Adrenal gland (tissue), 7 donors: Measurements from ENCODE around the gene AGTR1.

GRCh38 chr3:147406630-147407125 lies 335 bp upstream of the ZIC4 start:
- PRO-cap, 3 experiments, result no peak in any of the 3 experiments
- RAMPAGE, long total RNA, 4 experiments, result no peak in any of the 4 experiments
- RRBS, result no CpG with 5 or more reads among the region's 11 CpGs

DNA sequence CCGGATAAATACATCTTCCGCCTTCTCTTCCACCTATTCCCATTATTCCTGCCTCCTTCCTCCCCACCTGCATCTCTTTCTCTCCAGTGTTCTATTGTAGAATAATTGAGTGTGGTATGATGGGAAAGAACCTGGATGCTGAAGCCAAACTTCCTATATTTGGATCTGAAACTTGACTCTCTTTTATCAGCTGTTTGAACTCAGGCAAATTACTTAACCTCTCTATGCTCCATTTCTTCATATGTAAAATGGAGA lies 323.1 kb downstream of the ZIC1 start:
- PRO-cap, 3 experiments, result no peak in any of the 3 experiments
- RAMPAGE, long total RNA, 4 experiments, result no peak in any of the 4 experiments
- RRBS, result no CpG with 5 or more reads among the region's 2 CpGs

DNA sequence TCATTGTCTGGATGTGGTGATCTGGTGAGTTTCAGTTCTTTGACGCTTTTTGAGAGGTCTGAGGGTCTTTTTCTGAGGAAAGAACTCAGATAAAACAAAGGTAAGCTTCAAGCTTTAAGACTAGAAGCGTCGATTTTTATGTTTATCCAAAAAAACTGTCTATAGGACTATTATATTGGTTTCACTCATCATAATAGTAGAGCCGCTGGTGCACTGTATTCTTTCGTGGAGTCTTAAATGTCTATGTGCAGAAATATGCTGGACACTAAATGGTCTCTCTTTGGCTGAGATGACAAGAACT lies 481.2 kb upstream of the AGTR1 start:
- PRO-cap, 3 experiments, result peak in 2 of 3 experiments; most common plus-strand start position 198 of the sequence (in 2)
- RAMPAGE, long total RNA, 4 experiments, result no peak in any of the 4 experiments
- RRBS, result no CpG with 5 or more reads among the region's 5 CpGs

DNA sequence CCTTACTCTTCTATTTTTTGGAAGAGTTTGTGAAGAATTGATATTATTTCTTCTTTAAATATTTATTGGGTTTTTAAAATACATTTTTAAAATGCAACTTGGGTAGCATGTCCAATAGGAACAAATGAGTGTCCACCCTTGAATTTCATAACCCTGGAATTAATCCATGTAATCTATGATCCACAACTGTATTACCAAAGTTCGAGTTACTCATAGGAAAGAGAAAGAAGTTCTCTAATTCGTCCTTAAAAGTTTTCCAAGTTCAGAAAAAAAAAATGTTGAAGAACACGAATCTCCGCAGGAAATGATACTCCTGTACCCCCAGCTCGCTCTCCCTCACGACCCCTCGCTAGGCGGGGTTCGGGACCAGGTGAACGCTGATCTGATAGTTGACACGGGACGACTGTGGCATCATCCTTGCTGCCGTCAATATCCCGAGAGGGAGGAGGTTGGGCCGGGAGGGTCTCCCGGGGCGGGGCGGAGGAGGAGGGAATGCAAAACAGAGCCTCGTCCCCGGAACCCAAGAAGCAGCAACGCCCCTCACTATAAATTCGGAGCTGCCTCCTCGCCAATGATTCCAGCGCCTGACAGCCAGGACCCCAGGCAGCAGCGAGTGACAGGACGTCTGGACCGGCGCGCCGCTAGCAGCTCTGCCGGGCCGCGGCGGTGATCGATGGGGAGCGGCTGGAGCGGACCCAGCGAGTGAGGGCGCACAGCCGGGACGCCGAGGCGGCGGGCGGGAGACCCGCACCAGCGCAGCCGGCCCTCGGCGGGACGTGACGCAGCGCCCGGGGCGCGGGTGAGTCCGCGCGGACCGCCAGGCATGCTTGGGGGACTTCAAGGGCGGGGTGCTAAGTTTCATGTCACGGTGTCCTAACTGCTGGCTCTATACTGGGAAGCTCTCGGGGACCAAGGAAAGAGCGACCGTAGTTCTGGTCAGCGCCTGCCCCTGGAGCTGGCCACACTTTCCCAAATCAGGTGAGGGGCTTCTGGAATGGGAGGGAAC lies at the start of gene AGTR1:
TSS of gene AGTR1 (plus strand) at position 575 of the 1,006 bp plus-strand sequence.
- PRO-cap, 3 experiments, result peak in 3 of 3 experiments; most common plus-strand start position 497 of the sequence (in 1); most common minus-strand start position 405 of the sequence (in 2)
- RAMPAGE, long total RNA, 4 experiments, result start-site peak on the plus strand in 1 of 4 experiments, centred at positions 271 to 717 of the sequence, 11 to 12 reads per replicate
- RRBS, result 2% methylated on average over 27 of the region's 66 CpGs

DNA sequence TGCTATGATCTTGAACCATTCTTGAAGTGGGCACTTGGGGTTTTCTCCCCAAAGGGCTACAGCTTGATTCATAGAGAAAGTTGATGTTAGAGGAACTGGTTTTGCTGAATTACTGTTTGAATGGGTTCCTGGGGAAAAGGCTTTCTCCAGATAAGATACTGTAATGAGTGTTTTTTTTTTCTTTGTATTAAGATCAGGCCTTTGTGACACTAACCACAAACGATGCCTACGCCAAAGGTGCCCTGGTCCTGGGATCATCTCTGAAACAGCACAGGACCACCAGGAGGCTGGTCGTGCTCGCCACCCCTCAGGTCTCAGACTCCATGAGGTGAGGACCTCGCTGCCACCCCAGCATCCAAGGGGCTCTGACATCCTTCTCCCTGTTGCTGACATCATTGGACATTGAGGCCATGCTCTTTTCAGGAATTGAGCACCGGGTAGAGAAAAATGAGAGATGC lies 2.6 kb downstream of the GYG1 start:
- PRO-cap, 3 experiments, result no peak in any of the 3 experiments
- RAMPAGE, long total RNA, 4 experiments, result no peak in any of the 4 experiments
- RRBS, result no CpG with 5 or more reads among the region's 6 CpGs

DNA sequence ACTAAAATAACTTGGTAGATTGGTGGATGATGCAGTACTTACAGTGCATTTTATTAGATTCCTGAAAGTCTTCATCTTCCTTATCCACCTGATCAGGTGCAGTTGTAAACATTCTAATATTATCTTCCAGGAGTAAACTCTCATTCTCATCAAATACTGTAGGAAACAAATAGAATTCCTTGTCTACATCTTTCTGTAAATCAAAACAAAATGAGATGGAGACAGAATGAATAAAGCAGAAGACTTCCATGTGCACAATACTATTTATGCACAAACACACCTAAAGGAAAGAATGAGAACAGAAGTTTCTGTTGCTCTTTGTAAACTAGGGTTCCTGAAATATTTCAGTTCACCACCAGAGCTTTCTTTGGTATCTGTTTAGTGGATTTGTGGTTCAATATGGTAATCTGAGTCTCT lies 33.6 kb downstream of the CP start:
- PRO-cap, 3 experiments, result no peak in any of the 3 experiments
- RAMPAGE, long total RNA, 4 experiments, result no peak in any of the 4 experiments

GRCh38 chr3:149200517-149200719 lies 21.2 kb downstream of the CP start:
- PRO-cap, 3 experiments, result no peak in any of the 3 experiments
- RAMPAGE, long total RNA, 4 experiments, result no peak in any of the 4 experiments
- RRBS, result no CpG with 5 or more reads among the region's 4 CpGs

GRCh38 chr3:149373237-149373674 lies 4.2 kb downstream of the TM4SF1 start:
- PRO-cap, 3 experiments, result no peak in any of the 3 experiments
- RAMPAGE, long total RNA, 4 experiments, result no peak in any of the 4 experiments
- RRBS, result no CpG with 5 or more reads among the region's 2 CpGs

GRCh38 chr3:149376577-149377216 lies 752 bp downstream of the TM4SF1 start:
- PRO-cap, 3 experiments, result no peak in any of the 3 experiments
- RAMPAGE, long total RNA, 4 experiments, result no peak in any of the 4 experiments
- RRBS, result no CpG with 5 or more reads among the region's 7 CpGs

DNA sequence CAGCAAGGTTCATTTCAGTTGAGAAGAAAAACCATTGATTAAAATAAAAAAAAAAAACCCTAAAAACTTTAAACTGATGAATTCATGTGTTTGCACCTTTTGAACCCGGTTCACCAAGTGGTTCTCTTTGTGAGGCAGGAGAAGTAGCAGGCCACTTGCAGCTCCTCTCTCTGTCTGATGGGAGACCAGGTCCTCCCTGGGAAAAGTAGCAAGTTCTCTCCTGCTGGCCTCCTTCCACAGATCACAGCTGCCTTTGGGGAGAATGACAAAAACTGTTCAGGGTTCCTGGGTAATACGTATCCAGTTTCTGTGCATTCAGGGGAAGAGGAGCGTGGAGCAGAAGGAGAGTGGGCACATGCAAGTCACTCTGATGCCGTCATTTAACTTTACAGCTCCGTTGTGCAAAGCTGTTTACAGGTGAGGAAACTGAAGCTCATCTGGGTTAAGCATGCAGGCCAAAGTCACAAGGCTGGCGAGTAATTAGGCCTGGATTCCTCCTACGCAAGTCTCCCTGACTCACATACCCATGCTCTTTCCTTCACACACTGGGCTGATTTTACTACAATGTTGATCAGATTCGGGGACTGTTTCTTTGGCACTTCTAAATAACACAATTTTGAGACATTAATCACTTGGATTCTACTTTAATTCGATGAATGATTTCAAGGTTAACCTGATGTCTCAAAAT lies 7.4 kb upstream of the TM4SF1 start:
- PRO-cap, 3 experiments, result no peak in any of the 3 experiments
- RAMPAGE, long total RNA, 4 experiments, result no peak in any of the 4 experiments
- RRBS, result no CpG with 5 or more reads among the region's 9 CpGs

DNA sequence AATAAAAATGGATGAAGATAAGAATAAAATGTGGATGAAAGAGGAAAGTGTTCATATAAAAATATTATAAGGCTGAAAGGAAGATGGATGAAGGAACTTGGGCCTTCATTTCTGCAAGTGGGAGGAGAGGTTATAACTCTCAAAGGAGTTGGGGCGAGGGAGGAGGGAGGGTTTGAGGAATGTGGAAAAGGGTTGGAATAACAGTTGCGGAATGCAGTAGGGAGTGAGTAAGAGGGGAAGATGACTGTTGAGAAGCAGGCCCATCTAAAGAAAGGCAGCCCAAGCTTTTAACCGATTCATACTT lies 8.4 kb upstream of the TM4SF4 start:
- PRO-cap, 3 experiments, result no peak in any of the 3 experiments
- RAMPAGE, long total RNA, 4 experiments, result no peak in any of the 4 experiments
- RRBS, result no CpG with 5 or more reads among the region's 3 CpGs

DNA sequence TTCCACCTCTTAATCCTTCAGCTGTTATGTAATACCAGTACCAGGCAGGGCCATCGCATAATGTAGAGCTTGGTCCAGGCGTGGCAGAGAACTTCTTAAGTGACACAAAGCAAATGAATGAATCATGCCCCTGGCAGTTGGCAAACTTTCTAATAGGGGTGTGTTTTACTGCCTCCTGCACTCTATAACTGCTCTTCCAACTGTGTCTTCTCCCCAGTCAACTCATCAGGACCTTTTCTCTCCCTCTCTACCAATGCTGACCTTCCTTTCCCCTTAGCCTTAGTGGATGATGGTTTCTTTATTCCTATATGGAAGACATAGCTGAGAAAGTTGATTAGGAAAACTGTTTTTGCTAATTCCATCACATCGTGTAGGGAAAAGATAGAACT lies 745 bp upstream of the TM4SF4 start:
- PRO-cap, 3 experiments, result no peak in any of the 3 experiments
- RAMPAGE, long total RNA, 4 experiments, result no peak in any of the 4 experiments
- RRBS, result no CpG with 5 or more reads among the region's 3 CpGs

- PRO-cap, 3 experiments, result no peak in any of the 3 experiments
- RAMPAGE, long total RNA, 4 experiments, result no peak in any of the 4 experiments
- RRBS, result no CpG with 5 or more reads among the region's 15 CpGs
Measured at GRCh38 chr3:149536345-149537044, 62.0 kb downstream of the TM4SF4 start.

GRCh38 chr3:149581456-149582369 lies 76.1 kb downstream of the WWTR1 start:
- PRO-cap, 3 experiments, result no peak in any of the 3 experiments
- RAMPAGE, long total RNA, 4 experiments, result no peak in any of the 4 experiments
- RRBS, result 62% methylated on average over 1 of the region's 10 CpGs

GRCh38 chr3:149615917-149616649 lies 41.7 kb downstream of the WWTR1 start:
- PRO-cap, 3 experiments, result no peak in any of the 3 experiments
- RAMPAGE, long total RNA, 4 experiments, result no peak in any of the 4 experiments
- RRBS, result no CpG with 5 or more reads among the region's 9 CpGs

DNA sequence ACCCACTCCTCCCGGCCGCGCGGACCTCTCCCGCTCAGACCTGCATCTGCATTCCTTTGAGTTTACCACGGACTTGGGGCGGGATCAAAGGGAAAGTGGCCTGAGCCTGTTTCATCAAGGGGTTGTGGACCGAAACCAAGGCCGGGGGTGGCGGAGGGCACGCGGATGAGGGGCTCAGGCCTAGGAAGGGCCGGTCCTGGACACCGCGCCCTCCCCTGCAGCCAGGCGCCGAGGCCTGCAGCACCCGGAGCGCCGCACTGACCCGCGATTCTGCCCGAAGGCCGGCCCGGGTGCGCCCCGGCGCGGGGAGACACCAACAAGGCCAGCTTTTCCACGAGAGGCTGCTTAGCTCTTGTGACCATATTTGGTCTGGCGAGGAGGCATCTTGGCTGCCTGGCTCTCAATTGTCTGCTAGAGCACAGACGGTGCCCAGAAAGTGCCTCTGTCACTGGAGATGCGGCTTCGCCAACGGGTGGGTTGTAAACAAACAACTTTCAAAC lies 462 bp upstream of the WWTR1 start:
- PRO-cap, 3 experiments, result peak in 3 of 3 experiments; most common plus-strand start position 421 of the sequence (in 2); most common minus-strand start position 272 of the sequence (in 2)
- RAMPAGE, long total RNA, 4 experiments, result no peak in any of the 4 experiments
- RRBS, result 2% methylated on average over 15 of the region's 35 CpGs

GRCh38 chr3:149968703-149969685 lies 1.7 kb downstream of the PFN2 start:
- PRO-cap, 3 experiments, result peak in 3 of 3 experiments; most common plus-strand start chr3:149969430 (in 1); most common minus-strand start chr3:149969312 (in 1)
- RAMPAGE, long total RNA, 4 experiments, result no peak in any of the 4 experiments
- RRBS, result no CpG with 5 or more reads among the region's 16 CpGs

DNA sequence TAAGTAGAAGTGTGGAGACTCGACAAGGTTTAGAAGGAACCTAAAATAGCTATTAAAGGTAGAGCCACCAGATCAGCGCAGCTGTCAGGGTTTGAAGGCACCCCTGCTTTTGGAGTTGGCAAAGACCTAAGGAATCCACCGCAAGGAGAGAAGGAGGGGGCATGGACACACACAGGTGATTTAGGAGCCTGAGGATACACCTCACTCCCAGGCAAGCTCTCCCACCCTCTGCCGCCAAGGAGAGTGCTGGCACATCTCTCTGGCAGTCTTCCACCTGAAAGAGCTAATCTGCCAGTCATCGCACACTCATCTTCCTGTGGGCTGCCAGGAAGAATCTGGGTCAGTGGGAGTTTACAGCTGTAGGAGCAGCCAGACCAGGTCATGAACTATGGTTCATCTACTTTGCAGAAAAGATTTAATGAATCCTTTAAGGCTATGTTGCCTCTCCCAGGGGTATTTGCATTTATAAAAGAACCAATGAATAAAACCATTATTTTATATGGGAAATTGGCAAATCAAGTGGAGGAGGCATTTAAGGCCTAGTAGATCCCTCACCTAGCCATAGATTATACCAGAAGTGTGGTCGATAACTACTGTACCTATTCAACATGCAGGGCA lies 170.6 kb upstream of the TSC22D2 start:
- PRO-cap, 3 experiments, result no peak in any of the 3 experiments
- RAMPAGE, long total RNA, 4 experiments, result no peak in any of the 4 experiments
- RRBS, result no CpG with 5 or more reads among the region's 6 CpGs

GRCh38 chr3:150426251-150426499 lies 18.1 kb downstream of the TSC22D2 start:
- PRO-cap, 3 experiments, result no peak in any of the 3 experiments
- RAMPAGE, long total RNA, 4 experiments, result no peak in any of the 4 experiments
- RRBS, result no CpG with 5 or more reads among the region's 2 CpGs

DNA sequence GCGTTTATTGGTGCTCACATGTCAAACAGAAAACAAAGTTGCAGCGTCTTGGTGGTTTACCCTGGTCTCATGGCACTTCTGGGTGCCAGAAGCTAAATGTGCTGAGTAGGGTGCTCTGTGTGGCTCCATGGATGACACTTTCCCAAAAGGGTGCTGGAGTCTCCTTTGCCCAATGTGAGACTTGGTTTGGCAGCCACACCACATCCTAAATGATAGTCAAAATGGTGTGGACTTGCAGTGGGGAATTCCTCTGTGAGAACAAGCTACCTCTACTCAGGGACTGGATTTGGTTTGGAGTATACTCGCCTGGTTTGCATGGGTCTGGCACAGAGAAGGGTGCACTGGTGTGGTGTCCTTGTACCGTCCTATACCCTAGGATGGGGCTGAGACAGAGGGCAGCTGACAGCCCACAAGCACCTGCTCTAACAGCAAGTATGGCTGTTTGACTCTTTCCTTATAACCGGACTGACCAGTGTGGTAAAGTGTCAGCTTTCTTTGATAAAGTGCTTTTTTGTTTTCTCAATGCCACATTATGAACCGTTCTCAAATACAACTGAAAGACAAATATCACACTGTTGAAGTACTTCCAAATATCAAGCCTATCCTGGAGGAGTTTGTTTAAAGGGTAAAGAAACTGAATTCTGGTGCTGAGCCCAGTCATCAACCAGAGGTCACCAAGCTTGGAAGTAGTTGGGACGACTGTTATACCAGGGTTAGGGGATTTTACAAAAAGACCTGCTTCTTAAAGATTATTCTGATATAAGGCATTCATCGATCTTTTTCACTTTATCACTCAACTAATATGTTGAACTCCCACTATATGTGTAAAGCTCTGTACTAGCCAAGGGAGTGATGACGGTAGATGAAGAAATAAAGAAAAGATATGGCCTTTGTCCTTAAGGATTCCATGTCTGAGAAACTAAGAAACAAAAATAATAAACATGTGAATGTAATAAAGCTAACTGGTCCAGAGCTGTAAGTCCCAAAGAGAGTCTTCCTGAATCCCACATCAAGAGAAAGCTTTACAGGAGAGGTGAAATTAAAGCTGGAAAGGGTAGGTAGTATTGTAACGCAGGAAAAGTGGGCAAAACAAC lies 7.3 kb downstream of the SERP1 start:
- PRO-cap, 3 experiments, result no peak in any of the 3 experiments
- RAMPAGE, long total RNA, 4 experiments, result no peak in any of the 4 experiments
- RRBS, result no CpG with 5 or more reads among the region's 10 CpGs